GM12878 (cell line): ENCODE data around the genes TRPC5OS and SLC6A14.

GRCh38 chrX:110059130-110059910 lies 56.4 kb downstream of the TMEM164 start:
- RAMPAGE, long total RNA: no peak
- RRBS, 2 experiments: no CpG with 5 or more reads among the region's 4 CpGs
CAGE:
- cytosol, long polyA minus RNA: no peak
- cytosol, long polyA plus RNA: no peak
- long polyA plus RNA: no peak
- nucleolus, long total RNA: no peak
- nucleus, long polyA plus RNA: no peak
- nucleus, long total RNA: no peak

- RAMPAGE, long total RNA: no peak
- RRBS, 2 experiments: no CpG with 5 or more reads among the region's 11 CpGs
CAGE:
- cytosol, long polyA minus RNA: no peak
- cytosol, long polyA plus RNA: no peak
- long polyA plus RNA: no peak
- nucleolus, long total RNA: no peak
- nucleus, long polyA plus RNA: no peak
- nucleus, long total RNA: no peak
Observed at GRCh38 chrX:110172242-110172716, 145.6 kb downstream of the AMMECR1 start.

DNA sequence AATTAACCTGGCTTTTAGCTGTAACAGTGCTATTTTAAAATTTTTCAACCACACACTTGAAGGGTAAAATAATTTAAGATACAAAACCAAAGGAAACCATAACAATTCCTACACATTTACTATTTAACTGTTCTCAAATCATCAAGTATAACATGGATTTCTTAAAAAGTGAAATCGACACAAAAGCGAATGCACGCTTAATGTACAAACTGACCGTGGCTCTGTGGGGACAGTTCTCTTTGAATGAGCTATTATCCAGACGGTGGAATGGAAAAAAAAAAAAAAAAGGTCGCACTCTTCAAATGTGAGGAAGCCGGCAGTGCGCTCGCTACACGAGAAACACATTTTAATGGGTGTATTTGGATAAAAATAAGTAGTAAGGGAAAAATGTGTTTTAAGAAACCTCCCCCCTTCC lies 1.2 kb downstream of the AMMECR1 start:
- RAMPAGE, long total RNA: no peak
- RRBS, 2 experiments: no CpG with 5 or more reads among the region's 10 CpGs
CAGE:
- cytosol, long polyA minus RNA: no peak
- cytosol, long polyA plus RNA: no peak
- long polyA plus RNA: no peak
- nucleolus, long total RNA: no peak
- nucleus, long polyA plus RNA: no peak
- nucleus, long total RNA: no peak

DNA sequence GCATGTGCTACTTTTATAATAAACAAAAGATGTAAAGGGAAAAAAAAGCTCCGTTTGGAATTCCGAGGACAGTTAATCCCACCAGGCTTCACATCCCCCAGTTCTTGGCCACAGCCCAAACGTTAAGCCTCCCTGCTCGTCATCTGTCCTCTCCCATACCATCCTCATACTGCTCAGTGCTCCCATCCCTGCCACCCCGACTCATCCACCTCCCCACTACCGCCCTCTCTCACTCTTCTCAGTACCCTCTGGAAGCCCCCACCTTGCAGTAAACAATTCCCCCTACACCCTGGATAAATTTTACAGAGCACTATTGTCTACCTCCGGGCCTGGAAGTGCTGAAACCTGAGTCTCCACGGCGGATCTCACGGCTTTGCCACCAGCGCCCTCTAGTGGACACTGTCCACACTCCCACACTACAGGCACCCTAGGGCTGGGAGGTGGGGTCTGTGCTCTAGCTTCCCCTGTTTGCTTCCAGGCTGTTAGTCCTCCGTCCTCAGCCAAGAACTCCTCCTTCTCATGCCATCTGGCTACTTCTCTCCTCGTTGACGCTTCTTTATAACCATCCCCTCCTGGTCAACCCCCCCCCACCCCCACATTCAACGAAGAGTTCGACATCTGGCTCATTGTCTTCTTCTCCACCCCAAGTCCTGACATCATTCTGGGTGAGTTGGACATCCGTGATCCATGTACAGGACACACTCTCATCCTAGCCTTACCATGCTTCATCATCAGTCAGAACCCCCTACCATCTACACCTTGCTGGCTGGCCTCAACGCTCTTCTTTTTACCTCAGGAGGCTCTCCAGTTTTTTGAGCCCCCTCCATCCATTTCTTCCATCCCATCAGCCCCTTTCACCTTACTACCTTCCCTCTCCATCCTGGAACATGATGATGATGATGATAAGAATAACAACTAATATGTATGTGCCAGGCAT lies 54.6 kb downstream of the RTL9 start:
- RAMPAGE, long total RNA: no peak
- RRBS, 2 experiments: no CpG with 5 or more reads among the region's 18 CpGs
CAGE:
- cytosol, long polyA minus RNA: no peak
- cytosol, long polyA plus RNA: no peak
- long polyA plus RNA: no peak
- nucleolus, long total RNA: no peak
- nucleus, long polyA plus RNA: no peak
- nucleus, long total RNA: no peak

DNA sequence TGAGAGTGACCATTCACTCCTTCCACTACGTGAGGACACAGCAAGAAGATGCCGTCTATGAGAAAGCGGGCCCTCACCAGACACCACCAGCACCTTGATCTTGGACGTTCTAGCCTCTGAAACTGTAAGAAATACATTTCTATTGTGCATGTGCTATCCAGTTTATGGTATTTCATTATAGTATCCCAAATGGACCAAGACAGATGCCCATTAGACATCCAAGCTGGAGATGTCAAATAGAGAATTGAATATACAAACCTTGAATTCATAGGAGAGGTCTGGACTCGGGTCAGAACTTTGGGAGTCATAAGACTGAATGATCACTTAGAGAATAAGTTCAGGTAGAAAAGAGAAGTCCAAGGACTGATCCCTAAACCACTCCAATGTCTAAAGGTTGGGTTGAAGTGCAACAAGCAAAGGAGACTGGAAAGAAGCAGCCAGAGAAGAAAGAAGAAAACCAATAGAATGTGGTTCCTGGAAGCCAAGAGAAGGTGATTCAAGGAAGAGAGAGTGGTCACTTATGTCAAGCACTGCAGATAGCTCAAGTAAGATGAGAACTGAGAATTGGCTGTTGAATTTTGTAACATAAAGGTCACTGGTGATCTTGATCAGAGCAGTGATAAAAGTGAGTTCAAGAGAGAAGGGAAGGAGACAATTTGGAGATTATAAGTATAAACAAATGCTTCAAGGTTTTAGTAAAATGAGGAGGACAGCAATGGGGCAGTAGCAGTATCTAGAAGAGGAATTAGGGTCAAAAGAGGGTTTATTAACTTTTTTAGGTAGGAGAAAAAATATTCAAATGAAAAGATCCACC lies 97.9 kb upstream of the PAK3 start:
- RAMPAGE, long total RNA: no peak
- RRBS, 2 experiments: no CpG with 5 or more reads among the region's 5 CpGs
CAGE:
- cytosol, long polyA minus RNA: no peak
- cytosol, long polyA plus RNA: no peak
- long polyA plus RNA: no peak
- nucleolus, long total RNA: no peak
- nucleus, long polyA plus RNA: no peak
- nucleus, long total RNA: no peak

DNA sequence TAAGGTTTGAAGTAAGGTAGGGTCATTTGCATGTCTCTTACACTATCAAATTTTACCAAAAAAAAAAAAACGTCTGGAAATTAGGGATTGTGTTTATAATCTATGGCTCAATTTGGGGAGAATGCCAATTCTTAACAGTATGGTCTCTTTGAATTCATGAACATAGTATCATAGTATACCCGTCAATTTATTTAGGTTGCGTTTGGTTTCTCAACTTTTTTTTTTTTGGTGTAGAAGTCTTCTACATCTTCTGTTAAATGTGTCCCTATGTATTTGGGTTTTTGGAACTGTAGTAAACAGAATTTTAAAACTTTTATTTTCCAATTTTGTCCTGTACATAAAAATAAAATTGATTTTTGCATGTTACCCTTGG lies 68.5 kb downstream of the ALG13 start:
- RAMPAGE, long total RNA: no peak
- RRBS, 2 experiments: no CpG with 5 or more reads among the region's 3 CpGs
CAGE:
- cytosol, long polyA minus RNA: no peak
- cytosol, long polyA plus RNA: no peak
- long polyA plus RNA: no peak
- nucleolus, long total RNA: no peak
- nucleus, long polyA plus RNA: no peak
- nucleus, long total RNA: no peak

DNA sequence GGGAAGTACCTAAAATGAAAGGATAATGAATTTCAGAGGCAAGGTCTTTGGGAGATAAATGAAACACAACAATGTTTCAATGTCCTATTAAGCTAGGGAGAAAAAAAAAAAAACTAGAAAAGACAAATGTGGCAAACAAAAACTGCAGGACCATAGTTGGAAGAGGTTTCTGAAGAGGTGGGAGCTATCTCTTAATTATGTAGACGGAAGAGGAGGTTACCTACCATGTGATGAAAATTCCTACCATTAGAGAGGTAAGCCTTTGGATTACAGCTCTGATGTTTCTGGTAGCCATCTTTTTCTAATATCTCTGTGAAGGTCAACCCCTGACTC lies at the start of gene TRPC5OS:
Gene TRPC5OS, plus strand, starts transcription at position 246 of the 333 bp plus-strand sequence.
- RAMPAGE, long total RNA: no peak
- RRBS, 2 experiments: no CpG with 5 or more reads among the region's 1 CpG
CAGE:
- cytosol, long polyA minus RNA: no peak
- cytosol, long polyA plus RNA: no peak
- long polyA plus RNA: no peak
- nucleolus, long total RNA: no peak
- nucleus, long polyA plus RNA: no peak
- nucleus, long total RNA: no peak

DNA sequence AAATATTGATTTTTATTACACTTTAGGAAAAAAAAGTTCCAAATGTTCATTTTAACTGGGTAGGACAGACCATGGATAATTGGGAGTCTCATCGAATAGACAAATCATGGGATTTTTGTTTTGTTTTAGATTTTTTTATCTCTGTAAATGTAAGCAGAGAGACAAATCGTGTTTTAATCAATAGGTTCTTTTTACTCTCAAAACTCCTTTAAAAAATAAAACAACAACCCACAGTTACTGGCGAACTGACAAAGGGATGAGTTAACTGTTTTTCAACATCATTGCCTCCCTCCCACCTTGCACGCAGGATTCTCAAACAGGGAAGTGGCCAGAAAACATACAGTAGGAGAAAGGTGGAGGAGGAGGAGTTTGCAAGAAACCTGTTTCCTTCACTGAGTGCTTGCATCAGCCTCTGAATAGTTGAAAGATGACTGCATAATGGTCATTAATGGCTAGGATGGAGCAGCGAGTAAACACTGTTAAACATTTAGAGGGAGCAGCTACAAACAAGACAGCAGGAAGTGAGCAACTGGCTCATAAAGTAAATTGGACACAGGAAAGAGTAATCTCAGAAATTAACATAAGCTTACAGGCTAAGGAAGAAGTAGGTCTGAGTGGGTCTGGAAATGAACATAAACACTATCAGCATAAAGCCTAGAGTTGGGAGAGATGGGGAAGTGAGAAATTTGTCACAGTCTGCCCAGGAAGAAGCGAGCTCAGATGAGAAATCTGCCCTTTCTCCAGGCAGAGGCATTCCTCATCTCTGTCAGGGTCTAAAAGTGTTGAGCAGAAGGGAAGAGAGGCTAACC lies 38.4 kb downstream of the TRPC5OS start:
- RAMPAGE, long total RNA: no peak
- RRBS, 2 experiments: no CpG with 5 or more reads among the region's 6 CpGs
CAGE:
- cytosol, long polyA minus RNA: no peak
- cytosol, long polyA plus RNA: no peak
- long polyA plus RNA: no peak
- nucleolus, long total RNA: no peak
- nucleus, long polyA plus RNA: no peak
- nucleus, long total RNA: no peak

DNA sequence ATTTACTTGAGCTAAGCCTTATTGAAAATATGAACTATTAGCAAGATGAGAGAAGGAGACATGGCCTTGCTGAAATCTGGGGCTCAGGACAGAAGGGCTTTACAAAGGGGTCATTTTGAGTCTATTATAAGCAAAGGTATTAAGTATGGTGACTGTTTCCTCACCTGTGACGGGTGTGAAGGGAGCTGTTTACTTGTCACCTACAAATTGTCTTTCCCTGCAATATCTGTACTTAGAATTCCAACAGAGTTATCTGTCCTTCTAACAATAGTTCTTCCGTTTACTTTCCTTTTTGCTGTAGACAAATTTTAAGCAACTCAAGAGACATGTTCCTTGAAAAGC lies 234.8 kb downstream of the LHFPL1 start:
- RAMPAGE, long total RNA: no peak
- RRBS, 2 experiments: no CpG with 5 or more reads among the region's 2 CpGs
CAGE:
- cytosol, long polyA minus RNA: no peak
- cytosol, long polyA plus RNA: no peak
- long polyA plus RNA: no peak
- nucleolus, long total RNA: no peak
- nucleus, long polyA plus RNA: no peak
- nucleus, long total RNA: no peak

GRCh38 chrX:113970501-113970992 lies 613.3 kb upstream of the HTR2C start:
- RAMPAGE, long total RNA: no peak
- RRBS, 2 experiments: no CpG with 5 or more reads among the region's 2 CpGs
CAGE:
- cytosol, long polyA minus RNA: no peak
- cytosol, long polyA plus RNA: no peak
- long polyA plus RNA: no peak
- nucleolus, long total RNA: no peak
- nucleus, long polyA plus RNA: no peak
- nucleus, long total RNA: no peak

DNA sequence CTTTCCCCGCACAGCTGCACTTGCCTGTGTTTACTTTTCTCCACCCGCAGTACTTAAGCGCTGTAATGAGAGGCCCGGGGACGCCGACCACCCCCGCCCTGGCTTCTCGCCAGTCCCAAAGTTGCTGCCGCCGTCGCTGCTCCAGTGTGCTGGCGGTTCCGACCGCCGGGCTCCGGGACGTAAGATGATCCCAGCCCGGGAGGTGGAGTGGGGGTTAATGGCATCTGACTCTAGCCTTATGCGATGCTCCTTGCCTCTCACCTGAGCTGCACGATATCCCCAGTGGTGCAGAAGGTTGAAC lies 1.1 kb downstream of the PLS3 start:
- RAMPAGE, long total RNA: no peak
- RRBS, 2 experiments: 10 to 47% methylated on average over 10 of the region's 20 CpGs
CAGE:
- cytosol, long polyA minus RNA: no peak
- cytosol, long polyA plus RNA: no peak
- long polyA plus RNA: no peak
- nucleolus, long total RNA: no peak
- nucleus, long polyA plus RNA: no peak
- nucleus, long total RNA: no peak

DNA sequence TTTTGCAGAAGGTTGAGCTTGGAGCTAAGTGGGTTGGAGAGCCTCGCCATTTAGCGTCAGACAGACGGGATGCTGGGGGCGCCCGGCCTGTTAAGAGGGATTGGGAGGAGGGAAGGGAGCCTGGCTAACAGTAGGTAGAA lies 1.3 kb downstream of the PLS3 start:
- RAMPAGE, long total RNA: no peak
- RRBS, 2 experiments: no CpG with 5 or more reads among the region's 5 CpGs
CAGE:
- cytosol, long polyA minus RNA: no peak
- cytosol, long polyA plus RNA: no peak
- long polyA plus RNA: no peak
- nucleolus, long total RNA: no peak
- nucleus, long polyA plus RNA: no peak
- nucleus, long total RNA: no peak

DNA sequence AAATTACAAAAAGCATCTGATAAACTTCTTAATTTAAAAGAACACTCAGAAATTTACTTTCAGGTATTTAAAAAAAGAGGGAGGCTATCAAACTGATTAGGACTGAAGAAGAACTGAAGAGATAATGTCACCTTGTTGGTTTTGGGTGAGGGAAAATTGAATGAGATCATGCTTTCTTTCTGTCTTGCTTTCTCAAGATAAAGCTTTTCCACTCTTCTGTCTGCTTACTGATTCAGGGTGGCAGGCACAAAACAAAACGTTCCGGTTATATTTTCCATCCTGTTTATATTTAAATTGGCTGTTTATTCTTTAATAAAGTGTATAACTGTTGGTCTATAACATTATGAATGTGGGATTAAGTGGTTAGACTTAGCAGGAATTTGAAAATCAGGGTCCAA lies 20.5 kb downstream of the PLS3 start:
- RAMPAGE, long total RNA: no peak
- RRBS, 2 experiments: no CpG with 5 or more reads among the region's 2 CpGs
CAGE:
- cytosol, long polyA minus RNA: no peak
- cytosol, long polyA plus RNA: no peak
- long polyA plus RNA: no peak
- nucleolus, long total RNA: no peak
- nucleus, long polyA plus RNA: no peak
- nucleus, long total RNA: no peak

GRCh38 chrX:115904592-115905482 lies 265.7 kb upstream of the AGTR2 start:
- RAMPAGE, long total RNA: no peak
- RRBS, 2 experiments: no CpG with 5 or more reads among the region's 6 CpGs
CAGE:
- cytosol, long polyA minus RNA: no peak
- cytosol, long polyA plus RNA: no peak
- long polyA plus RNA: no peak
- nucleolus, long total RNA: no peak
- nucleus, long polyA plus RNA: no peak
- nucleus, long total RNA: no peak

DNA sequence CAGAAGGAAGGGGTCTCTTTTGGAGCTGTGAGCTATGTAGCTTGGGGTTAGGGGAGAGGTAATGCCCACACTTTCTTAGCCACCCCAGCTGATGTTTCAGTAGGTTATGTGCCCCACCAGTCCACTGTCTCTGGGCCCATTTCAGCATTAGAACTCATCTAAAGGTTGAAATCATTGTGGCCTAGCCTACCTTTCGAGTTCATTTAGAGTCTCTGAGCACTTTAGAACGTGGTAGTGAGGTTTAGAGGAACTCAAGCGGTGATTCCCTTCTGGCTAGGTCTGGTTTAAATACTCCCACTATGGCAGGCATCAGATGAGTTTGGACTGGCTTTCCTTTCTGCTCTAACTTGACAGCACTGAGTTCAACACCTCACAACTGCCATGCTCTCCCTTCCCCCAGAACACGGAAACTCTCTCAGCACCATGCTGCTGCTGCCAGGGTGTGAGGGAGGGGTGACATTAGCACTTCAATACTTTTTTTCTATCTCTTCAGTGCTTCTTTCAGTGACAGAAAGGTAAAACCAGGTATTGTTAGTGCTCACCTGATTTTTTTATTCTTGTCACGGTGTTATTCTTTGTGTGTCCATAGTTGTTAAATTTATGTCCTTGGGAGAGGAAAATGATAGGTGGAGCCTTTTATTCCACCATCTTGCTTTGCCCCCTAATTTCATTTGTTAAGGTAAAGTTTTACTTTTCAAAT lies 234.6 kb upstream of the AGTR2 start:
- RAMPAGE, long total RNA: no peak
- RRBS, 2 experiments: no CpG with 5 or more reads among the region's 5 CpGs
CAGE:
- cytosol, long polyA minus RNA: no peak
- cytosol, long polyA plus RNA: no peak
- long polyA plus RNA: no peak
- nucleolus, long total RNA: no peak
- nucleus, long polyA plus RNA: no peak
- nucleus, long total RNA: no peak

- RAMPAGE, long total RNA: no peak
- RRBS, 2 experiments: no CpG with 5 or more reads among the region's 1 CpG
CAGE:
- cytosol, long polyA minus RNA: no peak
- cytosol, long polyA plus RNA: no peak
- long polyA plus RNA: no peak
- nucleolus, long total RNA: no peak
- nucleus, long polyA plus RNA: no peak
- nucleus, long total RNA: no peak
Observed at GRCh38 chrX:116238557-116238855, 68.0 kb downstream of the AGTR2 start.

DNA sequence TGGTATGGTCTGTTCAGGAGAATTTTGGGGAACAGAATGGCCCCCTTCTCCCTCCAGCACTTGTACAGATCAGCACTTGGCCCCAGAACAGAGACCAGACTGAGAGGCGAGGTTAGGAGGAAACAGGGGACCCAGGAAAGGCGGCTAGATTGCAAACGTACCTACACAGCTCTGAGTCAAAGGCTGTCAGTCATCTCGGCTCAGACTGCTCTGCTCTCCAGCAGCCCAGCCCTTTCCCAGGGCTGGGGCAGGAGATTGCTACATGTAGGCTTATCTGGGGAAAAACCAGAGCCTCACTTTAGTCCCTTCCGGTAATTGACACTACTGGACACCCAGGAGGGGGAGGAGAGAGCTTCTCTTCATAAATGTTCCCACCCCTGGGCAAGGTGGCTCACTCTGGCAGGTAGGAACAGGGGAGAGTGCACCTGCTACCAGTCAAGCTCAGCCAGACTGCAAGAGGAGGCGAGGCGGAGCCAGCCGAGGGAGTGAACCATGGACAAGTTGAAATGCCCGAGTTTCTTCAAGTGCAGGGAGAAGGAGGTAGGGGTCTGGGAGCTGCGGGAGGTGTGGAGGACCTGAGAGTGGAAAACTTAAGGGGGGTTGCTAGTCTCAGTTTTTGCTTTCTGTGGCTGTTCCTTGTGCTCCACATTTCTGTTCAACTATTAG lies at the start of gene SLC6A14:
Gene SLC6A14, plus strand, starts transcription at position 389 of the 666 bp plus-strand sequence.
- RAMPAGE, long total RNA: no peak
- RRBS, 2 experiments: no CpG with 5 or more reads among the region's 10 CpGs
CAGE:
- cytosol, long polyA minus RNA: no peak
- cytosol, long polyA plus RNA: no peak
- long polyA plus RNA: no peak
- nucleolus, long total RNA: no peak
- nucleus, long polyA plus RNA: no peak
- nucleus, long total RNA: no peak

DNA sequence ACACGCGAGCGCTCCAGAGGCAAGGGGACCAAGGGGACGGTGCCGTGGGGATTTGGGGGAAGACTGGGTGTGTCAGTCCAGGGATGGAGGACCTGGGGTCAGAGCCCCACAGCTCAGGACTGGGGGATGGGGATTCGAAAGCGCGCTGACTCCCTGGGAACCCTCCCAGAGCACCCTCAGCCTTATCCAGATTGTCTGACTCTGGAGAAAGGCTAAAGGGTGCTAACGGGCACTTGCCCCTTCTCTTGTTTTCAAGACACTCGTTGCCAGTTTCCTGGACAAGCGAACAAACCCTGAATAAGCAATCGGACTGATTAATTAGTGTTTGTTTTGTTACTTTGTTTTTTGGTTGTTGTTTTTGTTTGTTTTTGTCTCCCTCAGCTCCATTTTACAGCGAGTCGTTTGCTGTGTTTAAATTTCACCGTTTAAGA lies 1.2 kb downstream of the DOCK11 start:
- RAMPAGE, long total RNA: no peak
- RRBS, 2 experiments: no CpG with 5 or more reads among the region's 15 CpGs
CAGE:
- cytosol, long polyA minus RNA: no peak
- cytosol, long polyA plus RNA: no peak
- long polyA plus RNA: no peak
- nucleolus, long total RNA: no peak
- nucleus, long polyA plus RNA: no peak
- nucleus, long total RNA: no peak

- RAMPAGE, long total RNA: no peak
- RRBS, 2 experiments: no CpG with 5 or more reads among the region's 4 CpGs
CAGE:
- cytosol, long polyA minus RNA: no peak
- cytosol, long polyA plus RNA: no peak
- long polyA plus RNA: no peak
- nucleolus, long total RNA: no peak
- nucleus, long polyA plus RNA: no peak
- nucleus, long total RNA: no peak
Observed at GRCh38 chrX:118593220-118593828, 97.7 kb downstream of the DOCK11 start.

- RAMPAGE, long total RNA: no peak
- RRBS, 2 experiments: no CpG with 5 or more reads among the region's 4 CpGs
CAGE:
- cytosol, long polyA minus RNA: no peak
- cytosol, long polyA plus RNA: no peak
- long polyA plus RNA: no peak
- nucleolus, long total RNA: no peak
- nucleus, long polyA plus RNA: no peak
- nucleus, long total RNA: no peak
Observed at GRCh38 chrX:118978269-118978837, 3.9 kb downstream of the LONRF3 start.